Placental epithelial cell (primary cell): ENCODE measurements around a stretch of chr14.

- CAGE, long polyA plus RNA = no peak
These were observed 7.8 kb upstream of the PPP1R13B start for GRCh38 chr14:103854652-103856021.

DNA sequence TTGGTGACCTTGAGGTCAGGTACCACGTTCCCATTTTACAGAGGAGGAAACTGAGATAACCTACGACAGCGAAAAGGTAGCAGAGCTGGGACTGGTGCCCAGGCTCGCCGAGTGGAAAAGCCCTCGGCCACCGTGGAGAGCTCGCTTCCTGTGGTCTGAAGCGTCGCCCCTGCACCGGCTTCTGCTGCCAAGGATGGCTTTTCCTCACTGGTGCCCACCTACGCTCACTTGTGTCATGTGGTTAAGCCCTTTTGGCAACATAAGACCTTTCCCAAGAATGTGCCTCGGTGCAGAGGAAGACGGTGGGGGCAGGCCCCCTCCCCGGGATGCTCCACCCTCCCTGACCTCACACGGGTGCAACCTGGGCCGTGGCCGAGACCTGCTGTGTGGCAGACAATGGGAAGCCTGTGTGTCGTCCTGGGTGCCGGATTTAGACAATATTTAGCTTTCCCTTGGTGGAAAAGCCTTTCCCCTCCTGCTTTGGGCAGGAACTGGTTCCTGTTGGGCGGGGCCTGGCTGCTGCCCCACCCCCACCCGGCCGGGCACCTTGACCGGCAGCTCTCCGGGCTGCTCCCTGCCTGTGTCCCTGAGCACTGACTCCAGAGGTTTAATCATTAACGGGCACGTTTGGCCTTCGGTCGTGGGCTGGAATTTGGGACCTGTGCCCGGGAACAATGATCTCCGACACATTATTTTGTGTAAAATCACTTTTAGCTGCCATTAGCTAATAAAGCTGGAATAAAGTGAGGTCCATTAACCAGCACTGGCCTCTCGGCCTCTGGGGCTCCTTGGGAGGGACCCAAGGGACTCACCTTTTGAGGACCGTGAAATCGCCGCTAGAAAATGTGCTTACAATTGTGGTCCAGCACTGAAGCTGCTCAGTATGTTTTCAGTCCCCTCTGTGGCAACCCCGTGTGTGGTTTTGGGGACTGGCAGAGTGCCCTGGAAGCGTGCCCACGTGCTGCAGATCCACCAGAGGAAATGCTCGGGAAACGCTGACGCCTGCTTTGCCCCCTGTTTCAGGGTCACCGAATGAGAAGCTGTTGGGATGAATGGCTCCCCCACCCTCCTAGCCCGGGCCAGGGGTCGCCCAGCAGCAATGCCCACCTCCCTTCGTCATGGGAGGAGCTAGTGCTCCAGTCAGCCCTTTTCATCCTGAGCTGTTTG lies 32.6 kb upstream of the PPP1R13B start:
- CAGE, long polyA plus RNA = no peak

DNA sequence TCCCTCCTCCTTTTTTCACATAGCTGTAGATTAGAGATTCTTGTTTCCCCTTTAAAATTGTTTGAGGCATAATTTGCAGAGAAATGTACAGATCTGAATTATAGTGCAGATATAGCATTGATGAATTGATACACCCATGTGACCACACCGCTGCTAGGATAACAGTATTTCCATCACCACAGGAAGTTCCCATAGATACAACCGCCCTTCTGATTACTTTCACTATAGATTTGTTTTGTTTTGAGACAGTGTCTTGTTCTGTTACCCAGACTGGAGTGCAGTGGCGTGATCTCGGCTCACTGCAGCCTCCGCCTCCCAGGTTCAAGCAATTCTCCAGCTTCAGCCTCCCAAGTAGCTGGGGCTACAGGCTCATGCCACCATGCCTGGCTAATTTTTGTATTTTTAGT lies 8.8 kb upstream of the ASPG start:
- CAGE, long polyA plus RNA = no peak

GRCh38 chr14:104185040-104185640 lies 46.8 kb downstream of the KIF26A start:
- CAGE, long polyA plus RNA = no peak

- CAGE, long polyA plus RNA = no peak
These were observed 156.3 kb downstream of the KIF26A start for GRCh38 chr14:104294754-104295044.

GRCh38 chr14:104563078-104563932 lies 16.3 kb upstream of the C14orf180 start:
- CAGE, long polyA plus RNA = no peak

GRCh38 chr14:104582692-104583301 lies 3.2 kb downstream of the C14orf180 start:
- CAGE, long polyA plus RNA = no peak

GRCh38 chr14:104632980-104633239 lies 28.3 kb upstream of the TMEM179 start:
- CAGE, long polyA plus RNA = no peak

- CAGE, long polyA plus RNA = no peak
These were observed 8.4 kb upstream of the INF2 start for GRCh38 chr14:104680857-104681663.

DNA sequence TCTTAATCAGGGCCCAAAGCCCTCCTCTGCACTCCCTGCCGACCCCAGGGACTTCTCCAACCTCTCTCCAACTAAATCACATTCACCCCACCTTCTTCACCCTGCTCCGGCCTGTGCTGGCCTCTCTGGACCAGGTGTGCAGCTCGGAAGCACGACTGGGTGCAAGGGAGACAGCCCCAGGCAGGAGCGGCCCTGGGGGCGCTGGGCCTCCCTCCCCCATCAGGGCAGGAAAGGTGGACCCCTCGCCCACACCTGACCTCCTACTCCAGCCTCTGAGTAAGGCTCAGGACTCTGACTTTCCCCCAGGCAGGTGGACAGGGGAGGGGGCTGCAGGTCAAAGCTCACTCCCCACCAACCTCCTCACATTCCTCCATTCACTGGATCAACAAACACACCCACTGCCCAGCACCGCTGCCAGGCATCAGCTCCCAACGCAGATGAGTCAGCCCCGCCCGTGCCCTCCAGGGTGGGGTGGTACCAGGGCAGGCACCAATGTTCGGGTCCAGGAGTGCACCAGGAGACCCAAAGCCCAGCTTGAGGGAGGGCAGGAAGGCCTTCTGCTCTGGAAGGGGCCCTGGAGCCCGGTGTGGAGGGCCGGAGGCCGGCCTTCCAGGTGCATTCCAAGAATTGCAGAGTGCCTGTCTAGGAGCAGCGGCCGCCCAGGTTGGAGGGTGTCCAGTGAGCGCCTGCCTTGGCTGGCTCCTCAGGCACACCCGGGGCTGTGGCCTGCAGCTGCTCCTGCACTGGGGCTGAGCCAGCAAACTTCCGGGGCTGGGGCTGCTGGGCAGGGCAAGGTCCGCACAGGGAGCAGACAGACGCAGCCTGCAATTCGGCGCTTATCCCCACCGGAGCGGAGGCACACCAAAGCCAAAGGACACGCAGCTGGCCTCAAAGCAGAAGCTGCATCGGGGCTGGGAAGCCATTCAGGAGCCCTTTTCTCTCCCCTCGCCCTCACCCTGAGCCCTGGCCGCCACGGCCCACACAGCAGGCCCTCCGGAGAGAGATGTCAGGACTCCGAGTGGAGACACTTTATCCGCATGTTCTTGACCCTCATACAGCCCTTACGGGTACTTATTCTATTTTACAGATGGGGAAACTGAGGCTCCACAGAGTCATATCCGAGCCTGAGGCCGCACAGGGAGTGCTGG lies 1.5 kb upstream of the INF2 start:
- CAGE, long polyA plus RNA = no peak

DNA sequence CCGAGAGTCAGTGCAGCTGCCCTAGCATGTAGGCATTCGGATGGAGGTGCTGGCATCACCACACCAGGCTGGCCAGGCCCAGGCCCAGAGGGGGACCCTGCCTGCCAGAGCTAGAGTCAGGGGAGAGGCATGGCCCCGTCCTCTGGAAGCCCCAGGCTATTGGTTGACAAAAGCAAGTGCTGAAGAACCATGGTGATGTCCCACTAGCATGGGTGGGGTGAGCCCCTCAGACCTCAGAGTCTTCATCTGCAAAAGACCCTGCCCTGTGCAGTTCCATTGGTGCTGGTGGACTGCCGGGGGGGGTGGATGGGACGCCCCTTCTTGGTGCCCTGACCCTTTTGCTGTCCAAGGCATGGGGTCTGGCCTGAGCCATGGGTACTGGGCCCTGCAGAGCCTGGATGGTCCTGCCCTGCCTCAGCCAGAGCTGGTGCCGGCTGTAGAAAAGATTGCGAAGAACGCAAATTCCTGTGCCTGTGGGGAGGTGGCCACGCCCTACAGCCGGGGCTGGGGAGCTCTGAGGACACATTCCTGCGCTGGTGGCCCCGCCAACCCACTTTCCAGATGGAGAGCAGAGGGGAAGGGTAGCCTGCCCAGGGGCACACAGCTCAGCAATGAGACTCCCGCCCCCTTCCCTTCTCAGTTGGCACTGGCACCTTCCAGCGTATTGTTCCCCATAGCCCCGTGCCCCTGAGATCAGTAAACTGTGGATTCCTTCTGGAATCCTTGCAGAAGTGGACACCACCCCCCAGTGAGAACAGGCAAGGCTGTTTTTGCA lies 8.4 kb downstream of the INF2 start:
- CAGE, long polyA plus RNA = no peak

- CAGE, long polyA plus RNA = no peak
These were observed 11.0 kb downstream of the INF2 start for GRCh38 chr14:104700072-104701239.

DNA sequence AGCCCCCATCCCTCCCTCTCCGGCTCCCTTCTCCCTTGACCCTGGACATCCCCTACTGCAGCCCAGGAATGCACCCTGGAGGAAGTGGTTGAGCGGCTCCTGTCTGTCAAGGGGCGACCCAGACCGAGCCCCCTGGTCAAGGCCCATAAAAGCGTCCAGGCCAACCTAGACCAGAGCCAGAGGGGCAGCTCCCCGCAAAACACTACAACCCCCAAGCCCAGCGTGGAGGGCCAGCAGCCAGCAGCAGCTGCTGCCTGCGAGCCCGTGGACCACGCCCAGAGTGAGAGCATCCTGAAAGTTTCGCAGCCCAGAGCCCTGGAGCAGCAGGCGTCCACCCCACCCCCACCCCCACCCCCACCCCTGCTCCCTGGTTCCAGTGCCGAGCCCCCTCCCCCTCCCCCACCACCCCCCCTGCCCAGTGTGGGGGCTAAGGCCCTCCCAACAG lies 16.8 kb upstream of the ADSS1 start:
- CAGE, long polyA plus RNA = no peak

- CAGE, long polyA plus RNA = no peak
These were observed 18.8 kb downstream of the AKT1 start for GRCh38 chr14:104776469-104777479.

- CAGE, long polyA plus RNA = no peak
These were observed 3.6 kb downstream of the AKT1 start for GRCh38 chr14:104791794-104792480.

GRCh38 chr14:104797383-104798184 lies 2.0 kb upstream of the AKT1 start:
- CAGE, long polyA plus RNA = no peak

DNA sequence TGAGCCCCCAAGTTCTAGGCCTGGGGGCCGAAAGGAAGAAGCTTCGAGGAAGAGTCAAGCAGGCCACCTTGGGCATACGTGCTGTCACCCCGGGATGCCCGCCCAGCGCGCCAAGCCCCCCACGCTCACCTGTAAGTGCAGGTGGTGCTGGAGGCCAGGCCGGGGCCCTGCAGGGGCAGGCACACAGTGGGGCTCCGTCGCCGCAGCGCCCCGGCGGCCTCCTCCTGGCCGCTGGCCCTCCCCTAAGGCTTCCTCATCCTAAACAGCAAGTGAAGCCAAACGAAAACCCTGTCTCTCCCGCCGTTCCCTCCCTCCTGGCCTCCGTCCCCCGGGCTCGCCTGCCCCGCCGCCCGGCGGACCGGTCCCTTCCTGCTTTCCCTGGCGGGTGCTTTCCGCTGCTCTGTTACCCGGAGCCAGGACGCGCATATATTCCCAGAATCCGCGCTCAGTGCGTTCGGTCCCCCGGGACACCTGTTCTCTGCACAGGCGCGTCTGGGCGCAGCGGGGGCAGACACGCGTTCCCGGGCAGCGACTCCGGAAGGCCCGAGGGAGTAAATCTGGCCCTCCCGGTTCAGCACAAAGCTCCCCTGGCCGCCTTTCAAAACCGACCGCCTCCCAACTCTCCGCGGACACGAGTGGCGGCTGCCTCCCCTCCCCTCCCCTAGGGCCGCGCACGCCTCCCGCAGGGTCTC lies 21.6 kb upstream of the CEP170B start:
- CAGE, long polyA plus RNA = no peak

GRCh38 chr14:104875483-104876565 lies 10.8 kb downstream of the CEP170B start:
- CAGE, long polyA plus RNA = no peak

- CAGE, long polyA plus RNA = no peak
These were observed 28.9 kb upstream of the PLD4 start for GRCh38 chr14:104895632-104896355.

DNA sequence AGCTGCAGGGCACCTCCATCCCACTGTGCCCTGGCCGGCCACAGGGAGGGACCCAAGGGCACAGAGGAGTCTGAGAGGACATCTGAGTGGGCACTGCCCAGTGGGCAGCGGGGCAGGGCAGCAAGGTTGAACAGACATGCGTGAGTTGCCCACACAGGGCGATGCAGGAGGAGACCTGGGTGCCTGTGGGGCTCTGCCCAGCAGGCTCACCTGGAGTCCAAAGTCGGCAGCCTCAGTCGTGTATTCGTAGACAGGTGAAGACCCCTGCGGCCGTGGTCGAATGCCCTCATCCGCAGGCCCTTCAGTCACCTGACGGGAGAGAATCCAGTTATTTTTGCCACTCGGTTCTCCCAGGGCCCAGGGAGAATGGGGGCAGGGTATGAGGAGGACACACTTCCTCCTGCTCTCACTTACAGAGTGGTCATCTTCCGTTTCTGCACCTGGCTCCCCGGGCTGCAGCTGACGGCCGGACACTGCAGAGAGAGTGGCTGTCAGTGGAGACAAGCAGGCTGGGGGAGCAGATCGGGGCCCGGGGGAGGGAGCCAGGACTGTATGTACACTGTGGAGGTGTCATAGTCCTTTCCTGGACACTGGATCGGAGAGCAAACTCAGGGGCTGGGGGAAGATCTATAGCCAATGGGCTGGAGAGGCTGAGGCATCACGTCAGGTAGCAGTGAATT lies 20.8 kb downstream of the AHNAK2 start:
- CAGE, long polyA plus RNA = no peak